Umbilical cord (tissue), 2 donors: ENCODE results near the genes OPTC, SOX13 and PPP1R15B.

- RAMPAGE, long total RNA, result no peak
Measured at GRCh38 chr1:203133976-203134605, 6.6 kb downstream of the ADORA1 start.

DNA sequence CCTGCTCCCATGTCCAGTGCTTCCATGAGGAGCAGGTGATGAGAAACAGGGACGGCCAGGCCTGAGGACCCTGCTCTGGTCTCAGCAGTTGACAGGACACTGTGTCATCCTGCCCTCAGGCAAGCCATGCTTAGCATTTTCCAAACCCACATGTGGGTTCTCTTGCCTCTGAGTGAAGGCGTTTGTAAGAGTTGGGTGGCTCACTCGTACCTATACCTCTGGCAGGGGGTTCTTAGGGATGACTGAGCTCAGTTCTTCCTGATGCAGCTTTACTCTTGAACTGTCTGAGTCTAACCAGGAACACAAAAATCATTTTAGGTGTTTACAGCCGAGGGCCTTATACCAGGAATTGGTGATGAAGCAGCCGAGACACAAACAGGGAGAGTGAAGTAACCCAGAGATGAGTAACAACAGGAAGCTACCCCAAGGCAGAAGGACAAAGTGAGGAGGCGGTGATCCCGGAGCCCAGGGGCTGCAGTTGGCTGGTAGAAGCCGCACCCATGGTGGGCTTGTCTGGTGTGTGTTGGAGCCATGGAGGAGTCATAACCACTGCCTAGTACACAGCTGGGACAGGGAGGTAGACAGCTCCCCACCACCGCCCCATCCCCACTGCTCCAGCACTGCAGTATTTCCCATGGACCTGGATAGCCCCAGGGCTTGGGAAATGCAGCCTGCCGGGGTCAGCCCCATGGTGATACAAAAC, 21.4 kb downstream of the MYBPH start:
- RAMPAGE, long total RNA, result no peak

GRCh38 chr1:203177231-203178026, 1.8 kb upstream of the MYBPH start:
- RAMPAGE, long total RNA, result no peak

DNA sequence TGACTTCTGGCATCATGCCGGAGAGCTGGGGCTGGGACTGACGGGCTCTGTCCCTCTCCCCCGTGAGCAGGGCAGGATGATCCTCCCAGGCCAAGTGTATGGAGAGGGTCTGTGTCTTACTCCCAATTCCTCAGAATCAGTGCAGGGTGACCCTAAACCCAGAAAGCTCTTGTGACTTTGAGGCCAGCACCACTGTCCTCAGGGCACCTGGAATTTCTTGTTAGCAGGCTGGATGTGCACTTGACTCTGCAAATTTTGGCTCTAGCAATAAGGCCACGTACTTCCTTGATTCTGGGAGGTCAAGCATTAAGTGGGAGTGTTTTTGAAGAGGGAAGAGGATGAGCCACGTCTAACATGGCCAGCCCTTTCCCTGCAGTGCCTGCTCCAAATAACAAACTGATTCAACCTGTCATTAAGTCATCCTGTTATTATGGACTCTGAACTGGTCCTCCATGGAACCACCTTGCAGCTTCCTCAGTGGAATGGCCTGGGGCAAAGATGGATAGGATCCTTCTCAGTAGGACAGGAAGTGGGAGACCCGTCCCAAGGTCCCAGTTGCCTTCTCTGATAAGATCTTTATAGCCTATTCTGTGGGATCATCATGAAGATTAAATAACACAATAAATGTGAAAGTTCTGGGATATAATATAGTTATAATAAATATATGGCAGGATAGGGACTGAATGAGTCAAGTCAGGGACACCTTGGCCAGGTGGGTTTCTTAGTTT, 20.6 kb upstream of the BTG2 start:
- RAMPAGE, long total RNA, result no peak

GRCh38 chr1:203287883-203288312, 17.4 kb upstream of the BTG2 start:
- RAMPAGE, long total RNA, result no peak

DNA sequence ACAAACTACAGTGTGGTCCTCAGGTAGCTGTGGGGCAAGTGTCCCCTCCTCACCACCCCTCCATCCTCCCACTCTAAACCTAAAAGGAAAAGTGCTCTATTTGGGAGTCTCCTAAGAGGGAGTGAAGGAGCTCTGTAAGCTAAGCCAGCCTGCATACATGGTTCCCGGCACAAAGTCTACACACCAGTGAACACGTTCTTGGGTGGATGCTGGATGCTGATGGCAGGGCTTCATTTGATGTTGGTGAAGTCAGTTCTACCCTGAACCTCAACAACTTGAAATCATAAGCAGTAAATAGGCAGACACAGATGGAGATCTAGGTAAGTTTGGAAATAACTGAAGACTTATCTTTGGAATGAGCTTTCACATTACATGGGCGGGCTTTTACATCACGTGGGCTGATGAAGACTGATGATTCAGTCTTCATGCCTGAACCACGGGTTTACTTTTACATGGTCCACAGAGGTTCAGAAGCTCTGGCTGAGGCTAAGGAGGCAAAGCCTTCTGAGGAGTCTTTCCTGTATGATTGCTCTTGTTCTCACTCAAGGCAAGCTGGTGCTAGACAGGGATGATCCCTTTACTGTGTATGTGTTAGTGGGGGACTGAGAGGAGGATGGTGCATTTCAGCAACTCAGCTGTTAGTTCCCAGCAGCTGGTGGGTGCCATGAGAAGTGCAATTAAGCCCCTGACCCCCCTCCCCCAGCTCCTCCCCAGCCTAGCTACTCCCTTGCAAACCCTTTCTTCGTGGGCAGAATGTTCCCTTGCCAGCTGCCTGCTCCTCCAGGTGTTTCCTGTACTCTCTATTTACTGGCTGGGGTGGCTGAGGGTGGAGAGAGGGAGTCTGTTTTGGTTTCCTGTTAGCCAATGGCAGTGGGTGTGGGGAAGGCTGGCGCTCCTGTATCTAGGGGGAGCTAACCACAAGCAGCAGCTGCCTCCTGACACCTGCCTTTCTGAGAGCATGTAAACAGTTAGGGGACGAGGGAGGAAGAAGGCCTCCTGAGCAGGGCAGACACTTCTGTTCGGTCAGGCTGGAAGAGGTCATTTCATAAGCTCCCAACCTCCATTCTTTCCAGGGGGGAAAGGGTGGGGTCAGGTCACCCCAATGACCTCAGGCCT, 15.3 kb downstream of the BTG2 start:
- RAMPAGE, long total RNA, result no peak

- RAMPAGE, long total RNA, result no peak
Measured at GRCh38 chr1:203344039-203344752, 6.7 kb downstream of the FMOD start.

DNA sequence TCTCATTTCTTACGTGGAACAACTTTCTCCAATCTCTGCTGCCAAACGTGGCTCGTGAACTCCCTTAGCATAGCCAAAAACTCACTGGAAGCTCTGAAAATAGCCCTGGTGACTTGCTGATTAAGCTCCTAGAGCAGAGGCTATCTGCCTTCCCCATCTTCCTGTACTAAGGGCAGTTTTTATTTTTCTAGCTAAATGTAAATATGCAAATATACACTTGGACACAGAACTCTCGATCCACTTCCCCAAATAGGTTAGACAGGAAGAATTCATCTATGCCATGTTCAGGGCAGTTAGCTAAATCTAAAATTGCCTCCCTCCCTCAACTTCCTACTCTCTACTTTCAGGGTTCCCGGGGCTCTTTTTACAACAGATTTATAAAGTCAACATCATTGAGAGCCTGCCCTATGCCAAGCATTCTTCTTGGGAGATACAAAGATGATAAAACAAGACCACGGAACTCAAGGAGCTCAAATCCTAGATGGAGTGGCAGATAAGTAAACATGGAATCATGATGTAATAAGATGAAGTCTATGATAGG, 59.4 kb upstream of the FMOD start:
- RAMPAGE, long total RNA, result no peak

DNA sequence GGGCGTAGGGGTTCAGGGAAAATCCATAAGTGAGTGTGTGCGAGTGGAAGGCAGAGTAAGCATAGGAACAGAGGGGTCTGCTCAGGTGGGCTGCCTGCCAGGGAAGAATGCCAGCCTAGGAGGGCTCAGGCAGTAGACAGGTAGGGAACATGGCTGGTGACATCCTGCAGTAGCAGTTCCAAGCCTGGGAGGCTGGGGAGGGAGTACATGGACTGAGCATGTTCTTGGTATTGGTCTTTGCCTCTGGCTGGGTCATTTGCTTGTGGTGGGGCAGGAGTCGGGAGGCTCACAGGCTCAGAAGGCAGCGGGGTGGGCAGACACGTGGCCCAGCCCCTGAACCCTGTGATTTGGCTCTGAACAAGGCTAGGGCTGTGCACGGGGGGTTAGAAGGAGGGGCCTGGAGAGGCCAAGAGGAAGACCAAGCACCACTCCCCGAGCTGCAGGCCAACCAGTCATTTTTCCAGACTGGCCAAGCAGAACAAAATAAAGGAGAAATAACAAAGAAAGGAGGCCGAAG, 9.7 kb upstream of the PRELP start:
- RAMPAGE, long total RNA, result no peak

DNA sequence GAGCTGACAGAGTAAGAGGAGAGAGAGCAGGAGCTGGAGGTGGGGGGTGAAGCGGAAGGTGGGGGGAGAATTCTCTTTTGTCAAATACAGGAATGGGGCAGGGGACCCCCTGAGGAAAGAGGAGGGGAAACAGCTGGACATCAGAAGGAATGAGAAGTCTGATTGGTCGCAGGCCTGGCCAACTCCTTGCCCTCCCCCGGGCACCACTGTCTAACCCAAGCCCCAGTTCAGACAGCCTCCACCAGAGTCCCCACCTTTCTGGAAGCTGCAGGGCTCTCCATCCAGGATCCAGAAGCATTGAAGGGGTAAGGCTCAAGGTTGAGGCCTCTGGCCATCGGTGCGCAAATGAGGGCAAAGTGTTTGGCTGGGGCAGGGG, at the start of gene OPTC:
OPTC (plus strand) TSS at position 241 of the 376 bp plus-strand sequence.
- RAMPAGE, long total RNA, result no peak

- RAMPAGE, long total RNA, result no peak
Measured at GRCh38 chr1:203554978-203555694, 61.2 kb downstream of the OPTC start.

DNA sequence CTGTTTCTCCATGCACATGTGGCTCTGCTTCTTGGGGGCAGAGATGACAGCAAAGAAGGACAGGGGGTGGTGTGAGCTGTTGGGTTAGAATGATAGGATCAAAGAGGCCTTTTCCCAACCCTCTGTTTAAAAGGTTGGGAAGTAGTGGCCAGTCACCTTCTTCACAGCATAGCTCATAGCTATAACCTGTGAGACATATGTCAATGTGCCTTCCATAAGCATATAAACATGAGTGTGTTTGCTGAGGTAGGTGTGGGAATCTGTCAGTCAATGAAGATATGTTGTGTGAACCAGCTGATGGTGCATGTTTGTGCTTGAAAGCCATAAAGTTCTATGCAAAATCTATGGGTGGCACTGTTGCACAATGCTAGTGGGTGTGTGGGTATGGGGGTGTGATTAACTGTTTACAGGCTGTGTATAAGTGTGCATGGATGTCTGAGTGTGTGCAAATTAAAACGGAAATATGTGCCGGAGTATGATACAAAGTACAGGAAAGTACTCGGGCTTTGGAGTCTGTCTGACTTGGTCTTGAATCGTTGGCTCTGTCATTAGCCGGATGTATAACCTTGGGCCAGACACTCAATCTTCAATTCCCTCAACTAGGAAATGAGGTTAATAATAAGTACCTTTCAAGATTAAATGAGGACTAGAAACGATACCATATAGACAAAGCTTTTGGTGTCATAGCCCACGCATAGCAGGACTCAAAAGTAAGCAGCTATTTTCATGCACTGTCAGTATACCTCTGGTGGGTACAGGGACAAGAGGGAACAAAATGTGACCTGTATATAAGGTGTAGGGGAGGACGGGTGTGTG, 960 bp upstream of the ATP2B4 start:
- RAMPAGE, long total RNA, result no peak

DNA sequence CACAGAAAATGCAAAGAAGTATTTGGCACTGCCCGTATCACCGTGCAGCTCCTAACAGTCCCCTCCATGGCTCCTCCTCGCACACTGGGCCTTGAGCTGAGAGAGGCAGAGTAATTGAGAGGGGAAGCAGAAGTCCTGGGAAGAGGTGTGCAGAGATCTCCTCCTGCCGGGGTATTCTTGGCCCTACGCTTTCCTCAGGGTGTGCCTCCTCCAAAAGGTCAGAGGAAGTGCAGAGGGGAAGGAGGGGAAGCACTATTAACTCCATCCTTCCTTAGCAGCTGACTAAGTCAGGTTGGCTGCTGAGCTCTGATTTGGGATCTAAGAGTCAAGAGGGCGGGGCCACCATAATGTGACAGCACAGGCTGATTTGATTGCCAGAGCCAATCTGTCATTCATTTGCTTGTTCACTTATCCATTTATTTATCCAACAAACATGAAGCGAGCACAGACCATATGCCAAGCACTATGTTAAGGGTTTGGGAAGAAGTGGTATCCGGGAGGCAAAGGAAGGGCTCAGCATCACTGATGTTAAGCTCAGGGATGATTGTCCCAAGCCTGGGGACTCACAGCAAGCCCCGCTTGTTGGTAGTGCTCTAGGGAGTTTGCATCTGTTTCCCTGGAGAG, 12.4 kb downstream of the ATP2B4 start:
- RAMPAGE, long total RNA, result no peak

GRCh38 chr1:203645021-203645490, 18.4 kb downstream of the ATP2B4 start:
- RAMPAGE, long total RNA, result no peak

- RAMPAGE, long total RNA, result no peak
Measured at GRCh38 chr1:204072774-204073820, at the start of gene SOX13. SOX13 (plus strand) TSS chr1:204073115.

DNA sequence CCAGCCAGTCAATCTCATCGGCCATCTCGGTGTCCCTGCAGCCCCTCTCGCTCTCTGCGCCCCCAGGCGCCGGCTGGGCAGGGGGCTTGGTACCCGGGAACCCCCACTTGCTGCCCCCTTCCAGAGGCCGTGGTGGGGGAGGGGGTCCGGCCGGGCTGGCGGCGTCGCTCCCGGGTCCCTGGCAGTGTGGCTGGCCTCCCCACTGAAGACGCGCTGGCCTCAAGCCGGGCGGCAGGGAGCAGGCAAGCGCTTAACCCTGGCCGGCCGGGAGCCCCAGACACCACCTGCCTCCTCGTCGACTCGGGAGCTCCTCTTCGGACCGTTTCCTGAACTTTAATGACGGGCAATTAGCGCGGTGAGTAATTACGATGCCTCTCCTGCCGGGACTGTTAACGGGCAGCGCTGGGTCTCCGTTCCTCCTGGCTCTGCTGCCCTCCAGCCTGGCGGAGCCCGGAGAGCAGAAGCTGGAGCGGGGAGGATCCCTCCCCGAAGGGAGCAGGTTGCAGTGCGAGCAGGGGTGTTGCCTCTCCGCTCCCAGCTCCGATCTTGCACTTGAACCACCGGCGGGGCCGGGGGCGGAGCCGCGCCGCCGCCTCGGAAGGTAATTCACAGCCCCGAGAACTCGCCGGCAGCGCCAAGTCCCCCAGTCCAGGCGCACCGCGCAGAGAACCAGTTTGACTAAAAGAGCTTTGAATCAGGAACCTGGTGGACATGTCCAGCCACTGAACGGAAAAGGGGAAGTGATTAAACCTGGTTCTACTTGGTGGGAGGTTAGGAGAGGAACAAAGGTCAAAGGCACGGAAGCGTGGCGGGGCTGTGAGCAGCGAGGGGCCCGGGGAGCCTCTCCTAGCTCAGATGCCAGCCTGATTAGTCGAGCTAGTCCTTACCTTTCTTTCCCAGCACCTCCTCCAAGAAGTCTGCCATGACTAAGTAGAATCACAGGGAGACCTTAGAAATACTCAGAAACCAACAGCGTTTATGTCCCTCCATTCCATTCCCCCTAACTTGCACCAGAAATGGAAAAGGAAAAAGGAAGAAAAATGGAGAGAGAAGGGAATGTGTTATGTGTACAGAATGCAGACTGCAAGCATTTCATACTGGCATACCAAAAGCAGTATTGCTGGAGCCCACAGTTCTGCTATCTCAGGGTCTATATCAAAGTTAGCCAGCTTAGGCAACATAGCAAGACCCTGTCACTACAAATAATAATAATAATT, 18.3 kb upstream of the PLEKHA6 start:
- RAMPAGE, long total RNA, result no peak

GRCh38 chr1:204389618-204390598, 21.7 kb downstream of the PPP1R15B start:
- RAMPAGE, long total RNA, result no peak

DNA sequence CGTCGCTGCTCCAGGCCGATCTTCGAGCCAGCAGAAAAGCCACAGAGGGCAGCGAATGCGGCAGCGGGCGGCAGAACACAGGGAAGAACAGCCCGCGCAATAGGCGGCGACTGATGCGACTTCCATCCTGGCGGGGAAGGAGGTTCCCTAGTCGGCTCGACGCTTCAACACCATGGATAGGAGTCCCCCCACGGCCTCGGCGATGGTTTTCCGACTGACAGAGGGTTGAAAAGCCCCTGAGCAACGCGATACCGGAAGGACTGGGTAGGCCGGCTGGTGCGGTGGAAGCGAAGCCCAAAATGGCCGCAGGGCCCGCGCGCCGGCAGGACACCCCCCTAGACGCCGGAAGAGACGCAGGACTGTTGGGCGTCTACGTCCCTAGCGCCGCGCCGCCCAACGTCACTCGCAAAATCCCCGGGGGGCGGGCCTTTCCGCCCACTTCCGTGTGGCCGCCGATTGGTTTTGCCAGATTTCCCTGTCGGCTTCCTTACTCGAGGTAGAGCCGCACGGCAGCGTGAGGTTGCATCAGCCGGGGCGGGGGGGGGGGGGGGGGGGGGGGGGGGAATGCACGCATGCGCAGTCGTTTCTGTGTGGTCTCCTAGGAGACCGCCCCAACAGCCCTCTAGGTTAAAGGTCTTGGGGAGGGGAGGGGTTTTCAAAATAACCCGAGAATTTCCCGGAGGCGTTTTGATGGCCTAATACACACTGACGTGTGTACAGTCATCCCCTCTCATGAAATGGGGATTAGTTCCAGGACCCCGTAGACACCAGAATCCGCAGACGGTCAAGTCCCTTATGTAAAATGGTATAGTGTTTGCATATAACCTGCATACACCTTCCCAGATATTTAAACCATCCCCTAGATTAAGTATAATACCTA, at the start of gene PPP1R15B:
PPP1R15B (minus strand) TSS at position 301 of the 880 bp plus-strand sequence.
- RAMPAGE, long total RNA, result start-site peak on the minus strand centred at position 287 of the sequence, 218 bp wide, 36 and 20 reads in 2 replicates

GRCh38 chr1:204418553-204419667, 7.3 kb upstream of the PPP1R15B start:
- RAMPAGE, long total RNA, result no peak

- RAMPAGE, long total RNA, result no peak
Measured at GRCh38 chr1:204433943-204434817, 22.6 kb upstream of the PPP1R15B start.